Paraaortic lymph node (tissue), 1 donor: ENCODE results near the gene RNF6.

DNA sequence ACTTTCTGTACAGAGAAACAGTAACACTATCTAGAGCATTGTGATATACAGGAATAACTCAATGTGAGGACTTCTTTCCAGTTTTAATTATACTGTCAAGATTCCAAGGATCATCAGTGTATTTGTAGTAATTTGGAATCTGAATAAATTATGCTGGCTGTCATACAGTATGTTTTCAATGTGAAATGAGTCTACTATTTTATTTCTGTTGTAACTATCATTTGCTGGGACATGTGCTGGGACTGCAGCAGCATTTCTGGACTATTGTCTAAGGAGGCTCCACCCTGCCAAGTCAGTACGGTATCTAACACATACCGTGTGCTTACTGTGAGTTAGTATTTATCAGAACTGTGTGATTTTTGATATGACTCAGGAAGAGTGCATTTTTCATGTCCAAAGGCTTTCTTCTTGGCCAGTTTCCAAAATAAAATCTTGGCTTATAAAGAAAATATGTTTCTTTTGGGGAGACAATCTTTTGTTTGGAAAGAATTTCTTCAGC is 11.7 kb downstream of the PARP4 start:
- PRO-cap, result no peak

- PRO-cap, result no peak
Measured at GRCh38 chr13:24503159-24503656, 9.4 kb downstream of the PARP4 start.

- PRO-cap, result no peak
Measured at GRCh38 chr13:24559881-24560364, 47.3 kb upstream of the PARP4 start.

DNA sequence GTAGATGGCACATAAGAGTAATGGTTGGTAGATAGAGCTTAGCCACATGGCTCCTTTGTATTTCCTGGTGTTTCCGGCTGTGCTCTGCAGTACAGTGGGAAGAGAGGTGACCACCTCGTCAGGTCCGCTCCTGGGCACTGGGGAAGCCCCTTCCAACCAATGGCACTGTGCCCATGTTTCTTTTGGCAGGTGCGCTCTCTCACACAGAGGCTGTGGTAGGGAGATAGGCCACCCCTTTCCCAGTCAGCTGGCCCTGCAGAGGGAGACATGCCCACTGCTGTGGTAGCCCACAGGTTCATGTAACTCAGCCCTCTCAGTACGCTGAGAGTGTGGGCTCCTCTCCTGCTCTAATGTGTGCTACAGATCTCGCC is 74.2 kb upstream of the ATP12A start:
- PRO-cap, result no peak

DNA sequence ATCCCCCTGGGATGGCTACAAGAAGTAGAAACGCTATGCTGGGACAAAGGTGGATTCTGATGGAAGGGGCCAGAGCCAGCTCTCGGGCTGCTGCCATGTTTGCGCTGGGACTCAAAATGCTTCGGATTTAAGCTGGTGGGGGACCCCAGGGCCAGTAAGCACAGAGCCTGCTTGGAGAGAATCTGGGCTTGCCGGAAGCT is 5.4 kb downstream of the ATP12A start:
- PRO-cap, result no peak

- PRO-cap, result no peak
Measured at GRCh38 chr13:24709272-24709557, 29.0 kb downstream of the ATP12A start.

GRCh38 chr13:25282364-25283519 is 4.5 kb downstream of the MTMR6 start:
- PRO-cap, result no peak

DNA sequence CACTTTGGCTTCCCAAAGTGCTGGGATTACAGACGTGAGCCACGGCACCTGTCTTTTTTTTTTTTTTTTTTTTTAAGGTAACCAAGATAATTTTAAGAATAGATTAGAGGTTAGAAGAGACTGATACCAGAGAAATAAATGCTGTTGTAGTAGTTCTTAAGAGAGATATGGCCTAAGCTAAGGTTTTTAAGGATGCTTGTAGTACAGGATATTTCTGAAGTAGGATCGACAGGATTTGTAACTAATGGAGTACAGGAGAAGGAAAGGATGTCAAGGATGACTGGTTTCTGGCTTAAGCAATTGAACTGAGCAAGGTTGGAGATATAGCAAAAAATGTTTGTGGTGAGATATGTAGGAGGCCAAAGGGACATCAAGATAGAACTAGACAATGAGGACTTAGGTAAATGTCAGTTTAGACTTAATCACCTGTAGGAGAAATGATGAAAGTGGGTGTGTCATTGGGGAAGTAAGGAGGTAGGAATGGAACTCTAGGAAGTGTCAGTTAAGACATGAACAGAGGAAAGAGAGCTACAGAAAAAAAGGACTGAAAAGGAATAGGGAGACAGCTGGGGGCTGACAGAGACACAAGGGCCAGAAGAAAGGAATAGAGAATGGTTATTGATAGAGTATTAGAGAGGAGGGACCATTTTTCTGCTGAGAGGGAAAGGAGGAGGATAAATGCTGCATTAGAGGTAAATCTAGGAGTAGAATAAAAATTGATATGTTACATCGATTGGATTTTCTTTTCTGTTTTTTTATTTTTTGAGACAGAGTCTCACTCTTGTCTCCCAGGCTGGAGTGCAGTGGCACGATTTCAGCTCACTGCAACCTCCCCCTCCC is 10.4 kb downstream of the NUP58 start:
- PRO-cap, result no peak

DNA sequence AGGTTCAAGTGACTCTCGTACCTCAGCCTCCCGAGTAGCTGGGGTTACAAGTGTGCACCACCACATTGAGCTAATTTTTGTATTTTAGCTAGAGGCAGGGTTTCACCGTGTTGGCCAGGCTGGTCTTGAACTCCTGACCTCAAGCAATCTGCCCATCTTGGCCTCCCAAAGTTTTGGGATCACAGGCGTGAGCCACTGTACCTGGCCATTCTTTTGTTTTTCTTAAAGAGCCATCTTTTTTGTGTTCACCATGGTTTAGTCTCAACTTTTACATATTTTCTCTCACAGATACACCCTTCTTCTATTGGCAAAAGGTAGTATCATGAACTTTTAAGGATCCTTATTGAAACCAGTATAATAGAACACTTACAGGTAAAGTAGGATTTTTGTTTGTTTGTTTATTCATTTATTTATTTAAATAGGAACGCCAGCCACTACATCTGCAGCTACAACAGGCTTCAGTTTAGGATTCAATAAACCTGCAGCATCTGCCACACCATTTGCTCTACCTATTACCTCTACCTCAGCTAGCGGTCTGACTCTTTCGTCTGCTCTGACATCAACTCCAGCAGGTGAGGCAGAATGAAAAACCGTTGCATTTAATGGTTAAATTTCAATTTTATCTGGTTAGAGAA is 11.2 kb downstream of the NUP58 start:
- PRO-cap, result no peak

- PRO-cap, result no peak
Measured at GRCh38 chr13:26050400-26051119, 1.3 kb downstream of the SHISA2 start.

DNA sequence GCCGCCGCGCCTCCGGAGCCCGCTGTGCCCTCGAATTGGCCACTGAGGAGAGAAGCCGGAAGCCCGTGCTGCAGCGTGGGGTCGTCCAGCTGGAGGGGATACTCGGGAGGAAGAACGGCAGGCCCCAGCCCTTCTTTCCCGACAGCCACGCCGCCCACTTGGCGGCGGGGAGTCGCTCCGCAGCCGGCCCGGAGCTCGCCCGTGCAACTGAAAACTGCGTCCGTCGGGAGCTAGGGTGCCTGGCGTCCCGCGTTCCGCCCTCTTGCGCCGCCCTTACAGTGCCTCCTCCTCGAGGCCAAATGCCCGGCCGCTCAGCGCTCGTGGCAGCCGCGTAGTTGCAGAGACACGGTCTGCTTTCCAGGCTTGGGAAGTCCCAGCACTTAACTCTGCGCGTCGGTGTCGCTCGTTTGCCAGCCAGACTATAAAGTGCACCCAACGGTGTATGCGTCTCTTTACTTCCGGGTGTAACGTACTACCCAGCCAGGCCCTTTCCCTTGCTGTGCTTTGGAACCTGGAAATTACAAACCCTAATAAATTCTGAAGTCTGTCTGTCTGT is at the start of gene RNF6:
TSS of gene RNF6 (minus strand) at position 209 of the 556 bp plus-strand sequence.
- PRO-cap, result unidirectional peak, minus-strand start at position 160 of the sequence

DNA sequence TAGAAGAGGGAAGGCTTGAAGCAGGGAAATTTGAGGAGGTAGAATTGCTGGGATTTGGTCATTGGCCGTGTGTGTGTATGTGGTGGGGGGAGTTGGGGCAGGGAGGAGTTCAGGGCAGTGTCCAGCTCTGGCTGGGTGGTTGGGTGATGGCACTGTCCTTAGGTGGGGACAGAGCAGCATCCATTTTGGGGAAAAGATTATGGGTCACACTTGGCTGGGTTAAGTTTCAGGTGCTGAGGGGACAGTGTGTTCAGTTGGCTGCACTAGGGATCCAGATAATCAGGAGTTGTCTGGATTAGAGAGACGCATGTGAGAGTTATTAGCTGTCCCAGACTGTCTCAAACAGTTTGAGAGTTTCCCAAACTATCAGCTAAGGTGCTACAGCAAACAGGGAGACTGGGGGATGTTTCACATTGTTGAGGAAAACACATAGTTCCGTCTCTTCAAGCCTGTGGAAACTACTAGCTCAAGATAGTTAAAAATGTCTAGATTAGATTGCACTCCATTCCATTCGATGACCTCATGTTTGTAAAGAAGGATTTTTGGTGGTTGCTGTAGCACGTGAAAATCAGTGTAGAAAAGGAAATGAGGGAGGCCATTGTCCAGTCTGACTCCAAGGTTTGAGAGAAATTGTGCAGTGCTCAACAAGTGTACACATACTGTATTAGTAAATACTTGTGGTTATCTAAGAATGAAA is 3.9 kb downstream of the WASF3 start:
- PRO-cap, result no peak

DNA sequence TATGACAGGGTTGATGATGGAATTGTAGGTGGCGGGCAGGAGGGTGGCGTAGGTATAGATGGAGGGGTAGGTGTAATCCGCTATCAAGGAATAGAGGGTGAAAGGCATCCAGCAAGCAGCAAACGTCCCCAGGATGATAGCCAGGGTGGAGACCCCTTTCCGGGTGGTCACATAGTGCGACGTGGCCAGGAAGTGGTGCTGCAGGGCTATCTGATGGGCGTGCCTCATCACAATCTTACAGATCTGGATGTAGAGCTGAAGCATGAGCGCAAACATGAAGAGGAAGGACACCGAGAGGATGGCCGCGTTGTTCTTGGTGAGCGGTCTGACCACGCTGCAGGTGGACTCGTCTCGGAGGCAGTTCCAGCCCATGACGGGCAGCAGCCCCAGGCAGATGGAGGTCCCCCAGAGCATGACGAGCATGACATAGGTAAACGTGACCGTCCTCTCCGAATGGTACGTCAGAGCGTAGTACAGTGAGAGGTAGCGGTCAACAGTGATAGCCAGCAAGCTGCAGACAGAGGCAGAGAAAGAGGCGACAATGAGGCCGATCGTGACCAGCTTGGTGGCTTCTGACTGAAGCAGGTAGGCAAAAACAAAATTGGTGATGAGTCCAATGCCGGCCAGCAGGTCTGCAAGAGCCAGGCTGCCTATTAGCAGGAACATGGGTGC is 1.5 kb downstream of the GPR12 start:
- PRO-cap, result no peak

DNA sequence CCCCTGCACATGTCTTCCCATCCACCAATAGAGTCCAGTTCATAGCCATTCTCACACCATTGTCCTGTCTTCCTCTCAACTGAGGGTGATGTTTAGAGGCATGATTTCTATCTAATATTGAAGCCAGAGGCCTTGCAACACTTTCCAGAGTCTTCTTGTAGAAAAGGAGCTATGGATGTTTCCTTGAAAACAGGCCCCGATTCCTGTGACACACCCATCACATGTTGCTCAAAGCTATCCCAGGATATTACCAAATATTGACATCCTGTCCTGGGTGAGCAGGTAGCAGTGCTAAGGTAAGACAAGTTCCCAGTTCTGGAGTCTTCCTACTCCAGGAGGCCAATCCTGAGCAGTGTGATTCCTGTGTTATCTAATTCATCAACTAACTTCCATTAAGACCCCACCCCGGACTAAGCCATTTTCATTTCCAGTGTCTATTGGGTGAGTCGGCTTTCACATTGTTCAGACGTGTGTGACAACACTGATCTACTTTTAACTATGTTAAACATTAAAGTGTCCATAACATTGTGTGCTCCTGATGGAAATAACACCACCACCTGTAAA is 201.1 kb downstream of the USP12 start:
- PRO-cap, result no peak

GRCh38 chr13:26980505-26980972 is 191.1 kb downstream of the USP12 start:
- PRO-cap, result no peak

DNA sequence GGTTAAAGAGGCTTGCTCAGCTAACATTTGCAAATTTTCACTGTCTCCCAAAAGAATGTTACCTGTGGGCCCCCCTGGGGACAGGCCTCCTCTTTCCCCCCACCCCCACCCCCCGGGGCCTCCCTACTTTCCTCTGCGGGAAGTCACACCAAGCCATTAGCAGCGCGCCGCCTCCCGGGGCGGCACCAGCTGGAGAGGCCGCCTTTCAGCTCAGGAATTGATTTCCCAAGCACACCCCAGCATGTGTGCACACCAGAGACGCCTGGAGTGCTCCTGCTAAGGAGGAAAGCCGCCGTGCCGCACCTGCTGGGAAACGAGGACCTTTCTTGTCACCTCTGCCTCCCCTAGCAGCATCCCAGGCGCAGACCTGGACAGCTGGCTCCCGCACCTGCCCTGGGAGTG is 165.2 kb downstream of the USP12 start:
- PRO-cap, result no peak

DNA sequence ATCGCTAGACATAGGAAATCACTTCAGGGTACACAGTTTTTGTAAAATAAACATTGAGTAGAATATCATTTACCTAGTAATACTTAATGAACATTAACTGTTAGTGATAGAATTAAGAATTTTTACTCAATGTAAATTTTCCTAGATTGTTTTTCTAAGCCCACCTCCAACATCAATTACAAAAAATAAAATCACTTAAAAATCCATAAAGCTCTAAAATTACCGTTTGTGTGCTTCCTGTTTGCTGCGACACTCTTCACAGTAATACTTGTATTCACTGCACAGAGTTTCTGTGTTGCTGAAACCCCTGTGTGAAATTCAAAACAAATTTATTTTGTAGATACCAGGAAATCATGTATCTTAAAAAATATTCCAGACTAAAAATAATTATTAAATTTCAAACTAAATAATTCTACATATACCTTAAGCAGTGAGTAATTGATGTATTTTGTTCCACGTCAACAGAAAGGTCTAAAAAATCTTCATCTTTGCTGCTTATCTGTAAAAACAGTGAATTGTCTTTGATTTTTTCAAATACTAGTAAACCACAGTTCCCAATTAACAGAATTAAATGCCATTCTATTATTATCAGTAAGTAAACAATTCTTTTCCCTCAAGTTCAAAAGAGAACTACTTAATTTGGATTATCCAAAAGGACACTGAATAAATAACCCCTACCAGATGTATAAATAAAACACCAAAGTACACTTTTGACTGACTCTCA is 81.8 kb downstream of the USP12 start:
- PRO-cap, result no peak

- PRO-cap, result no peak
Measured at GRCh38 chr13:27169222-27170088, 2.2 kb downstream of the USP12 start.

- PRO-cap, result no peak
Measured at GRCh38 chr13:27250653-27251048, 707 bp upstream of the RPL21 start.

DNA sequence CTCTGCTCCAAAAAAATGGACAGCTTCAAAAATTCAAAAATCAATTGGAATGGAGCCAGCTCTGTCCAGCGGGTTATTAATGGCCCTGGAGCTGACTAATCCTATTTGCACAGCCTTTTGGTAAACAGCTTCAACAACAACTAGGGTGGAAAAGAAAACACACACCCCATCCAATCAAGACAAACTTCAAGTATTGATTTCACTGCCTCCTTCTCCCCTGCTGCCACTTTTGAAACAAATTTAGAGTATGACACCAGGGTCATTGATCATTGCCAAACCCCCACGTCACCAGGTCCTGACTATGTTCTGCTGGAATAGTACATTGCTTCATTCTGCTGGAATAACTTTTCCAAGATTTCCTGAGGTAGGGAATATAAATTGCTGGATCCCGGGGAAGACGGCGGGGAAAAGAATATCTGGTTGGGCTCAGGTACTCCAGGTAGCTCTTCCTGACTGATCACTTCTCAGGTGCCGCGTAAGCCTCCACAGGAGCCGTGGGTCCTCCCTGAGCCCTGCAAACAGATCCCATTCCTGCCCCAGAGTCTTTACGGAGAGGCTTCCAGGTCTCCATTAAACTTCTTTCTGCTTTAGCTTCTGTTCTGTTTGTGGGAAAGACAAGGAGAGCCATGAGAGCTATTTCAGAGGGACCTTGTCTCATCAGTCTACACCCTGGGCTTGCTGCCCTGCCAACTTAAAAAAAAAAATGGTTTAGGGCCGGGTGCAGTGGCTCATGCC is 56.7 kb upstream of the GTF3A start:
- PRO-cap, result no peak